Duodenum (tissue), 1 donor: ENCODE measurements around a stretch of chr16.

GRCh38 chr16:87409713-87410414, 17.7 kb downstream of the MAP1LC3B start:
- PRO-cap: no peak

GRCh38 chr16:87412241-87413417, 20.5 kb downstream of the MAP1LC3B start:
- PRO-cap: no peak

- PRO-cap: no peak
Measured at GRCh38 chr16:87435264-87436033, 43.3 kb downstream of the MAP1LC3B start.

GRCh38 chr16:87521663-87522222, 28.9 kb upstream of the ZCCHC14 start:
- PRO-cap: no peak

DNA sequence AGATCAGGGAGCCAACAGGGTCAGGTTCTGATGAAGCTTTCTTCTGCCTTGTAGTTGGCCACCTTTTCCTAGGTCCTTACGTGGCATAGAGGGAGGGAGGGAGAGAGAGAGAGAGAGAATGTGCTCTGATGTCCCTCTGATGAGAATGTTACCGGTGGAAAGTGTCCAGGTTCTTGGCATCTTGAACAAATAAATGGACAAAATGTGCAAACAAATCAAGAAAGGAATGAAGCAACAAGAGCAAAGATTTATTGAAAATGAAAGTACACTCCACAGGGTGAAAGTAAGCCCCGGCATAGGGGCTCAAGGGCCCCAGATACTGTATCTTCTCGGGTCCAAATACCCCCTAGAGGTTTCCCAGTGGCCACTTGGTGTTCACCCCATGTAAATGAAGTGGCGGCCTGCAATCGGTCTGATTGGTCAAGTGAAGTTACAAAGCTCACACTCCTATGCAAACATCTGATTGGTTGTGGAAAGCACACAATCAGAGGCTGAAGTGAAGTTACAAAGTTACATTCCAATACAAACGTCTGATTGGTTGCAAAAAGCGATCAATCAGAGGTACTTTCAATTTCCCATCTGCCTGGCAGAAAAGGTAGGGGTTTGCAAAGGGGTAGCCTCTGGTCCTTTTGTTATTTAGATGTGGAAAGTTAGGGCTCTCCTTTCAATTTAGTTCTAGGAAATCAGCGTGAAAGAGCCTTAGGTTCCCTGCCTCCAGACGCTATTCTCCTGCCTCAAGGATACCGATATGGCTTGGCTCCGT, 43.4 kb upstream of the ZCCHC14 start:
- PRO-cap: no peak

DNA sequence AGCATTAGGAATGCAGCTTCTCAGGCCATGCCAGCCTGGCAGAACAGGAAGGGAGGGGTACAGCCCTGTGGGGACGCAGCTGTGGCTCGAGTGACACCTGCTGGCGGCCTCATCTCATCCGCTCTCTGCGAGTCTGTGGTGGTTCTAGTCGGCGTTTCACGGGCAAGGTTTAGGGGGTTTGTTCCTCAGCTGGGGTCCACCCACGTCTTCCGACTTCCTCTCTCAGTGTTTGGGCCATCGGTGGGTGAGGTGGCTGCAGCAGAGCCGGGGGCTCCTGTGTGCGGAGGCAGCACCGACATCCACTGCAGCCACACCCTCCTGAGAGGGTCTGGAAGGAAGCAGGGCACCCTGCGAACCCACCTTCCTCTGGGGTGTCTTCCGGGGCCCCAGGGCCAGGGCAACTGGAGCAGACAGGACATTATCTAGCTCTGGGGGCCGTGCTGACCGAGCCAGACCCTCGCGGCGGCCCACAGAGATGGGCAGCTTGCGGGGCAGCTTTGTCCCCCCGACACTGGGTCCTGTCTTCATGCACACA, 33.3 kb downstream of the JPH3 start:
- PRO-cap: no peak

DNA sequence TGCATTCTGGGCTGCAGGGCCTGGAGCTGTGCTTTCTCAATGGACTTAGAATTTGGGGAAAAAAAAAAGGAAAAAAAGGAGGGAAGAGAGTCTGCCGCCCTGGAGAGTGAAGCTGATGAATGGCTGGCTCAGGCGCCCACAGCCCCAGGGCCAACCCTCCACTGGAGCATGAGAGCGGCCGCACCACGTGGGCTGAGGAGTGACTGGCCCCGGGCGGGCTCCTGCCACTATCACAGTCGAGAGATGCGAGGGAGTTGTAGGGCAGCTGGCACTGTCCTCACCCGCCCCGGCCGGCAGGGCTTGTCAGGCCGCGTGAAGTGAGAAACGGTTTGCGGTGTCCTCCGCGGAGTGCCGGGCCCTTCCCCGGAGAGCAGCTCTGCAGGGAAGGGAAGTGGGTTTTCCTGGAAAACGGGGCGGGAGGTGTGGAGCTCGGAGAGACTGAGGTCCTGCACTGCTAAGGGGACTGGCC, 45.9 kb downstream of the JPH3 start:
- PRO-cap: no peak

GRCh38 chr16:87721591-87722344, 44.0 kb downstream of the KLHDC4 start:
- PRO-cap: no peak

GRCh38 chr16:87766182-87766850, 530 bp upstream of the KLHDC4 start:
- PRO-cap: no peak

DNA sequence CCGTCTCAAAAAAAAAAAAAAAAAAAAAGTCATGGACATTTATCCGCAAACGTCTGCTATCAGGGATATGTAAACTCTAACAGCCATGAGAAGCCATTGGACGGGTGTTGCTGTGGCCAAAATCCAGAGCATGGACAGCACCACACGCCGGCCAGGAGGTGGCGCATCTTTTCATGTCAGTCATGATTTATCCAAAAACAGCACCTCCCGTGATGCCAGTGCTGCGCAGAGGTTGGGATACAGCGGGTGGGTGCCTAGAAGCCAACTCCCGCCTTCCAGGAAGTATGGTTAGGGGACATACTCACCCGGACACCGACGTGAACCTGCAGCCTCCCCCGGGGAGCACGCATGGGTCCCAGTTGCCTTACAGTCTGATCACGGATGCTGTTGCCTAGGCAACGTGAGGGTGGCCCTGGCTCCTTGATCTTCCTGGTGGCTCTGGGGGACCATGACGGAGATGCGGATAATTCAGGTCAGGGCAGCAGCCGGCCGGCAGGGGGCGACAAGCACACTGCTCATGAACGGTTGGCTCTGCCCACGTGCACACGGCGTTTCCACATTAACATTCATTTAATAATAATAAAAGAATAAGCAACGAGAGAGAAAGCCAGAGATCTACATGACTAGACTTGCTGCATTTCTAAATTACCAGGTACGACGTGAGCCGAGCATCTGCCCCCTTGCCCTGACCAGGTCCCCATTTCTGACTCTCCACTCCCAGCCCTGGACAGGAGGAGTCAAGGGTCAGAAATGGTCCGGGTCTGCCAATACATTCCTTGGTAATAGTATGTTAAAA, 12.0 kb upstream of the KLHDC4 start:
- PRO-cap: no peak

- PRO-cap: no peak
Measured at GRCh38 chr16:87800429-87800845, 34.7 kb upstream of the KLHDC4 start.

DNA sequence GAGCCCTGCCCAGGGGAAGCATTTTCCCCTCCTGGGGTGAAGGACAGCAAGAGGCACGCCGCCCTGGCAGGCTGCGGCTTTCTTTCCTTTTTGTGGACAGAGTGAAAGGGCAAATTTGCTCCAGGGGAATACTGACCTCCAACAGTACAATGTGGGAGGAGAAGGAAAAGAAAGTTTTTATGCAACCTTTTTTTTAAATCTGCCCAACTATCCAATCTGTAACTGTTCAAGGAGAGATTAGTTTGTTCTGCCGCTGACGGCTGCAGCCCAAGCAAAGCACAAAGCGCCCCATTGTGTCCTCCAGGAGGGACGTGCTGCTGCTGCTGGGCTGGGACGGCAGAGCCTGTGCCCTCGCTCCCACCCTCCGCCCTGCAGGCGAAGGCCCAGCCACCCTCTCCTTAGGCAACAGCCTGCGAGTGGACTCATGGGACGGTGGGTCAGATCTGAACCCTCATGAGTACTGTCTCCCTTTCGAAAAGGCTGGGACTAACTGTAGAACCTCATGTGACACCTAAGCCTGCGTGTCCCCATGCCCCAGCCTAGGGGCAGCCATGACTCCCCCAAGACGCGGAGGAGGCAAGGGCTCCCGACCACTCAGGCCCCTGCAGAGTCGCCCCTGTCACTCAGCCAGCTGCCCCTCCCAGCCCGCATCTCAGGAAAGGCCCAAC, 21.1 kb downstream of the SLC7A5 start:
- PRO-cap: no peak

GRCh38 chr16:87849582-87850511, 19.5 kb downstream of the SLC7A5 start:
- PRO-cap: no peak

GRCh38 chr16:87853610-87854006, 15.7 kb downstream of the SLC7A5 start:
- PRO-cap: bidirectional peak, plus-strand start at chr16:87853864, minus-strand start at chr16:87853707

DNA sequence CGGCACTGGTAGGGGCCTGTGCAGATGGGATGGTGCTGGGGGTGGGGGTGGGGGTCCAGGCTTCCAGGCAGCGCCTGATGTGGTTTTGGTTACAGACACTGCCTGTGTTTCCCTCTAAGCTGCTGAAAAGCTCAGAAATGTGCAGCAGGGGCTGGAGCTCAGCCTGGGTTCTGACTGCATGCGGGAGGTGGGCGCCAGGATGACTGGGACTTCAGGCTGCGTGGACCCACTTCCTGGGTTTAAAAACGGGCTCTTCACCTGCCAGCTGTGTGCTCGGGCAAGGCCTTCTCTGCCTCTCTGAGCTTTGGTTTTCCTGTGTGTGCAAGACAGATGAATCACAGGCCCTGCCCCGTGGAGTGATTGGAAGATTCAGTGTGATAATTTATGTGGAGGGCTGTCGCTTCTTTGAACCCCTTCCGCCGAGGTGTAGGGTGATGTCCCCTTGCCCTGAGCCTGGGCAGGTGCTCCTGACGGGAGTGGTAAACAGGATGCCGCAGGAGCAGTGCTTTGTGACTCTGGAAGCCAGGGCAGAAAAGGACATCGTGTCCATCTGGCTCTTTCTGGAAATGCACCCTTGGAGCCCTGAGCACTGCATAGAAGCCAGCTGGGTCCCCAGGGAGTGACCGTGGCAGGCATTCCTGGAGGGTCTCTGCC, 28.3 kb upstream of the SLC7A5 start:
- PRO-cap: no peak

GRCh38 chr16:87925158-87925858, 11.0 kb downstream of the CA5A start:
- PRO-cap: no peak

DNA sequence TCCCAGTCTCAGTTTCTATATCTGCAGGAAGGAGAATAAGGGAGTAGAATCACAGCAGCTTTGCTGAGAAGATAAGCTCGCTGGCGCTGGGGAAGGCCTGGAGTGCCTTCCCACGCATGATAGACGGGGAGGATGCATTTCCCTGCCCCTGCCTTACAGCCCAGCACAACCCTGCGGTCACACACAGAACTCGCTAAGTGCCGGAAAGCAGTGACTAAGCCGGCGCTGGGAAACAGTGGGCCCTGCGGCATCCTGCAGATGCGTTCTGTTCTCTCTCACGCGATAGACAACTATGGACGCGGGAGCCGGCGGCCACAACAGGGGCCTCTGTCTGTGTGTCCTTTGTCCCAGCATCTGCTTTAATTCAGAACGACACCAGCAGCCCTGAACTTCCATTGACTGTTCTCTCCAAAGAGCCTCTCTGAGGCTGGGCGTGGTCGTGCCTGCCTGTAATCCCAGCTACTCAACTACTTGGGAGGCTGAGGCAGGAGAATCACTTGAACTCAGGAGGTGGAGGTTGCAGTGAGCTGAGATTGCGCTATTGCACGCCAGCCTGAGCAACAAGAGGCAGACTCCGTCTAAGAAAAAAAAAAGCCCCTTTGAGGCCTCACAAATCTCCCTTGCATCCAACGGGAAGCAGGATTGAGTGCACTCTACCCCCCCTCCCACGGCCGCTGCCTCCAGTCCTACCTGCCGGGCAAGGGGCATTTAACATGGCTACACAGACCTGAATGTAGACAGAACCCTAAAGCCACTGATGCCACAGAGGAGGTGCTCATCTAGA, 4.6 kb downstream of the CA5A start:
- PRO-cap: no peak

DNA sequence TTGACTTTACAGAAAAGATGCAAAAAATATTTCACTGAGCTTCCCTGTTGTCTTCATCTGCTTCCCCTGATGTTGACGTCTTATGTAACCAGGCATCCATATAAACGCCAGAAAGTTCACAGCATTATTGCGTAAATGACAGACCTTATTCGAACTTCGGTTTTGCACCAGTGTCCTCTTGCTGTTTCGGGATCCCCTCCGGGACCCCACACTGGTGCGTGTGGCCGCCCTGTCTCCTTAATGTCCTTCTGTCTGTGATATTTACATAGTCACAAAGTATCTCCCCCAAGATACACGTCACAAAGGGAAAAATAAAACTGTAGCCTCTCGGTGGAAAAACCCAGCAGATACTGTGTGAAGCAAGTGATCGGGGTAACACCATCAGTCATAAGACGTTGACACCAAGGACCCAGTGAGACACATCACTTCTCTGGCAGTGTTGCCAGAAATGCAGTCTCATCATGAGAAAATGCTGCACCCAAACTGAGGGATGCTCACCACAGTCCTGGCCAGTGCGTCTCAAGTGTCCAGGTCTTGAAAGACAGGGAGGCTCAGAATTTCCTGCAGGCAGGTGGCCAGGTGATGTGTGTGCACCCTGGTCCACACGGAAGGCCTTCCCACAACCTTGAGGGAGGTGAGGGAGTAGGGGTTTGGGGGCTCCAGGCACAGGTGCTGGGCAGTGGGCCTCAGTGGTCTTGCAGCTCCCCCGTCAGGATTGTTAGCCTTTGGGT, 4.3 kb downstream of the BANP start:
- PRO-cap: no peak

DNA sequence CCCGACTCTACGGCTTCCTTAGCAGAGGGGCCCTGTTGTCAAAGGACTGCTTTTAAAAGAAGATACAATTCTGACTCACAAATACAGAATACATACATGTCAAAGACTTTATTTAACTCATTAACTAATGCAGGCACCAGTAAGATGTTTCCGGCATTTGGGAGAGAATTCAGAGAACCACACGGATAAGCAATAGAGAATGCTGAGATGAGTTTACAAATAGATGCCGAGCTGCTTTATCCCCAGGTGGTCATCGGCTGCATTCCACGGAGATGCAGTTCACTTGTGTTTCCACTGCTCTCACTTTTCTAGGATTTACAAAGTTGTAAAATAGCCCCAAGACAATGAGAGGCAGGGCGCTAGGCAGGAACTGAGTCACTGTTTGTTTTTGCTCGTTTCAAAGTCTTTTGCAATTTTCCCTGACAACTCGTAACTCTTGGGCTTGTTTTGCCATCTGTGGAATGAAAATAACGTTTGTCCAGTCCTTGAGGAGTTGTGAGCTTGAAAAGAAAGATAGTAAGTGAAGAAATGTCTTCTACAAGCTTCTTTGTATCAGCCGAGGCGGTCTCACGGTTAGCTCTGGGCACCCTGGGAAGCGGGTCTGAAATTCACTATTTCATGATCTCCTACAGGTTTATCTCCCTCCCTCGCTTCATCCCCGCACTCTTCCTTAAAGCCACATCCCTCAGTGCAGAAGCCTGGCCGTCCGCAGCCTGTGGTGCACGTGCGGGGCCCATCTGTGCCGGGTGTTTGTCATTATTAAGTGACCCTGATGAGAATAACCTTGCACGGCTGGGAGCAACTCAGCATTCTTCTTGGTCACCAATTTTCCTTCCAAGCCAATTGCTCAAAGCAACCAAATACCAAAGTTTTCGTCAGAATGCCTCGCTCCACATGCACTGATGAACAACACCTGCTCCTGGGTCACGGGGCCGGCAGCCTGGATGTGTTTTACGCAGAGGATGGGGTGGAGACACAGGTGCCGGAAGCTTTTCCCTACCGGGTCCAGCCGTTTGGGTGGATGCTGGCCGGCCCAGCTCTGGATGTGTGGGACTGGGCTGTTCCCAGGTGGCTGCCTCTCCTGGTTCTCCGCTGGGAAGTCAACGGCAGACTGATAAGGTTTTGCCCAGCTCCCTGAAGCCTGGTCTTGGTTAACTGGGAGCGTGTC, 167.8 kb downstream of the BANP start:
- PRO-cap: no peak

- PRO-cap: no peak
Measured at GRCh38 chr16:88143495-88144523, 192.6 kb downstream of the BANP start.